Tibial artery (tissue), 1 donor: ENCODE measurements around a stretch of chr10.

DNA sequence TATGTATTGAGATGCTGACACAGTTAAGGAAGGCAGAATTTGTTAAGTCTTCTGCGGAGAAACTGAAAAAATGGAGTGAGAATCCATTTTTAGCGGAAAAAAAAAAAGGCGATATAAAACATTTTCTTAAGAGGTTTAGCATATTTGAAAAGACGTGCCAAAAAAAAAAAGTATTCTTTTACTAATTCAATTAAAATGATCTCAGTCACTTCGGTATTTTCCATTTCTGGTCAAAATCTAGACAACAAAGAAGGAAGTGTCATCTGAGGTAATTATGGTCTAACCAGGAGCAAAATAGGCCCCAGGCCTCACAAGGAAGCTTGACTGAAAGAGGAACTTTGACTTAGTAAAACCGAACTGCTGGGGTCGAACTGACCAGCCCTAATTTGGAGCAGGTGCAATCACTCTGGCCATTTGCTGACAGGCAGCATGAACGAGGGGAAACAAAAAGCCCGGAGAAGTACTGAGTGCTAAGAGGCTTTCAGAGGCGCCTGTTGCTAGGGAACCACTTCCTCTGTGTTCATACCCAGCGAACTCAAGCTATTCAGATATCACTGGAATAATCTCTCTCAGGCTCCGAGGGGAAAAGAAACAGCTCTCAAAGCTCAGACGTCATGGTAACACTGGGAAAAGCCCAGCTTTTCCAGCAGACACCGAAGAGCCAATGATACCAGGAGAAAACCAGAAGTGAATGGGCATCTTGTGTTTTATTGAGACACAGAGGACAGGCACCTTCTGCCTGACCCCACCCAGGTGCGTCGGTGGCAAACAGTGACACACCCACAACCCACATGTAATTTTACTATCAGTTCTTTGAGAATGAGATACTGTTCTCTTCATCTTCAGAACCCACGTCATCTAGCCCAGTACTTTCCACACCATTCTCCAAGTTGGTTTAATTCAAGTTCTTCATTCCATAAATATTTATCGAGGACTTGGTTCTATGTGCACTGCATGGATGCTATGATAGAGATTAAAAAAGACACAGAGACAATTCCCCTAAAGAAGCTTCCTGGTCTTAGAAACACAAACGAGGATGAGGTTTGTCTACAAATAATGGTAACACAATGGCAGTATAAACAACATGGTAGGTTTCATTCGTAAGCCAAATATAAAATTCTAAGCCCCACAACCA, 126.4 kb downstream of the FAM107B start:
- PRO-cap: bidirectional peak, plus-strand start at position 608 of the sequence, minus-strand start at position 448 of the sequence

DNA sequence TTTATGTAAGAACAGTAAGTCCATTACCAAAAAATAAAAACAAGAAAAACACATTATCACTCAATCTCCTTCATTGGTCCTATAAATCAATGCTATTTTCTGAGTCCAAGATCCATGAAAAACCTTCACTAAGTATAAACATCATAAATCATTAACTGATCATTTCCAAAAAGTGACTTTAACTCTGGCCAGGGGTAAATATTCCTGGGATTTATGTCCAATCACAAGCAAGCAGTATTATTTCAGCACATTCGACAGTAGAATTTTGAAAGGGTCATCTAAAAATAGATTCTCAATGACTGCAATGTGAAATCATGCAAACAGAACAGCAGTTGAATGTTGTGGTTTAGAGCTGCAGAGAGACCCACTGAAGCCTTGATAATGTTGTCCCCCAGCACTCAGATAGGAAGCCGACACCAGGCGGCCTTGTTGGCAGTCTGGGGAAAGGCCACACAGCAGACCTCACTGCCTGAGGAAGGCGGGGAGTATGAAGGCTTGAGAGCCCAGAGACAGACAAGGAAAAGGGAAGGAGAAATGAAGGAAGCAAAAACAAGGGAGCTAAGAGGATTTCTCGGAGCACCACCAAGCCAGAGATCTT, 38.1 kb downstream of the FAM107B start:
- PRO-cap: no peak

DNA sequence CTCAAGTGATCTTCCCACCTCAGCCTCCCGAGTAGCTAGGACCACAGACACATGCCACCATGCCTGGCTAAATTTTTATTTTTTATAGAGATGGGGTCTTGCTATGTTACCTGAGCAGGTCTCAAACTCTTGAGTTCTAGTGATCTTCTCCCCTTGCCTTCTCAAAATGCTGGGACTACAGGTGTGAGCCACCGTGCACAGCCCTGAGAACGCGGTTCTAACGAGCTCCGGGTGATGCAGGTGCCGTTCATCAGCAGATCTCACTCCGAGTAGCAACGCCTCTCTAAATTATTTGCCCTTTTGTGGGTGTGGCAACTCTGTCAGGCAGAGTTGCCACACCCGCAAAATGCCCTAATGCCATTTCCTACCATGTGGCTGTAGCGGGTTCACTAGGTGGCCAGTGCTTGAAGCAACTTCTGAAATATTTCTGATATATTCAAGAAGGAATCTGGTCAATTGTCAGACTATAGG, 62.8 kb upstream of the NMT2 start:
- PRO-cap: no peak

- PRO-cap: no peak
These were observed 85.5 kb upstream of the NMT2 start for GRCh38 chr10:15253984-15254335.

GRCh38 chr10:15325598-15326120, 45.4 kb downstream of the FAM171A1 start:
- PRO-cap: no peak

DNA sequence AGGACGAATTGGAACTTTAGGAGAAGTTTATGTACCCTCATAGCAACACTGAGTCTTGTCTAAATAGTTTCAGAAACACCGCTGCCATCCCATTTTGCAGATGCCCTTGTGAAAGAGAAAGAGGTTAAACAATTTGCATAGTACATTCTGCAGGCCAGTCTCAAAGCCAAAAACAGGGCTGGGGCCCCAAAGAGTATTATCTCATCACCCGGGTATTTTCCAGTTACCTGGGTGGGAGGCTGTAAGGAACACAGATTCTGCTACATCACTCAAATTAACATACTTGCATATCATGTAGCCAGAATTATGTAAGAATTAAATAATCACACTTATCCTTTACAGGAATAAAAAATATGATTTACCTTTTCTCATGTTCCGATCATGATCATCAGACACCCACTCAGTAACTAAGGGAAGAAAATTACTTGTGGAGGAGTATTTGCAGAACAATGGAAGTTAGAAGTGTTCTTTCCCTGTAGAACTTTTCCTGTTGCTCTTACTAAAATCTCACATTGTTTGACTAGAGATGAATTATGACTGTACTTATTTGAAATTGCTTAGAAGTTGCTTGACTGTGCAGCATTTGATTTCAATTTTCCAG, 3.2 kb upstream of the FAM171A1 start:
- PRO-cap: no peak

DNA sequence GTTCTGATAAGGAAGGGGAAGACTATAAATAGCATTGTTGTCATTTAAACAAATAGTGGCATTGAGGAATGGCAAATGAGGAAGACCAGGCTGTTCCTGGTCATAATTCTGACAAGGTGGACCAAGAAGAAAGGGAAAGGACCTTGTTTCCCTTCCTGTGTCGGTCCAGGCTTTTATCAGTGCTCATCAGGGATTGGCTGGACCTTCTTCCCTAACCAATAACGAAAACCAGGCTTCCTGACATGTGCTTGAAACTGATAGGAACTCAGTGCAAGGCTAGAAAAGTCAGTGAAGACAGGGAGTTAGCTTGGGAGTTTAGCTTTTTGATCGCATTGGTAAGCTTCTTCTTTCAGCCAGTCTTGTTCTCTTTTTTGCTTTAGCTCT, 116.1 kb downstream of the ITGA8 start:
- PRO-cap: no peak

GRCh38 chr10:15738124-15738729, 18.5 kb upstream of the ITGA8 start:
- PRO-cap: no peak

- PRO-cap: no peak
These were observed 15.5 kb upstream of the RSU1 start for GRCh38 chr10:16832607-16833256.

DNA sequence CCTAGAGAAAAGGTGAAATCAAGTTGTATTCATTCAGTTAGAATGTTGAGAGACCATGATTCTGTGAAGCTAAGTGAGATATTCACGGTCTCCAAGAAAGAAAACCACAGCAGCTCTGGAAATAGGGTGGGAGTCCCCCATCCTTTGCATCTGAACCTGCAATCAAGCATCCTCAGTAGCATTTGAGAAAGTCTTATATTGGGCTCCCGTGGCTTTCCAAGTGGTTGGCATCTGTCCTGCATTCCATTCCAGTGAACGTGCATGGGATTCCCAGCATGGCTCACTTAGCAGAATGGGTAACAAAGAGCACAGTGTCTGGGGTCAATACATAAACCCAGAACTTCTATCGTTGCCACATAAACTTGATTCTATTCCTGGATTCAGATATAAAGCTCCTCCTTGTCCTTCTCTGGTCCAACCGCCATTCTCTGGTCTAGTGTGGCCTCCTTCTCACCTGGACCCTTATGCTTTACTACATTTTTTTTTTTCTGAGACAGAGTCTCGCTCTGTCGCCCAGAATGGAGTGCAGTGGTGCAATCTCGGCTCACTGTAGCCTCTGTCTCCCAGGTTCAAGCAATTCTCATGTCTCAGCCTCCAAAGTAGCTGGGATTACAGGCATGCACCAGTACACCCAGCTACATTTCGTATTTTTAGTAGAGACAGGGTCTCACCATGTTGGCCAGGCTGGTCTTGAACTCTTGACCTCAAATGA, 148.9 kb upstream of the RSU1 start:
- PRO-cap: no peak

DNA sequence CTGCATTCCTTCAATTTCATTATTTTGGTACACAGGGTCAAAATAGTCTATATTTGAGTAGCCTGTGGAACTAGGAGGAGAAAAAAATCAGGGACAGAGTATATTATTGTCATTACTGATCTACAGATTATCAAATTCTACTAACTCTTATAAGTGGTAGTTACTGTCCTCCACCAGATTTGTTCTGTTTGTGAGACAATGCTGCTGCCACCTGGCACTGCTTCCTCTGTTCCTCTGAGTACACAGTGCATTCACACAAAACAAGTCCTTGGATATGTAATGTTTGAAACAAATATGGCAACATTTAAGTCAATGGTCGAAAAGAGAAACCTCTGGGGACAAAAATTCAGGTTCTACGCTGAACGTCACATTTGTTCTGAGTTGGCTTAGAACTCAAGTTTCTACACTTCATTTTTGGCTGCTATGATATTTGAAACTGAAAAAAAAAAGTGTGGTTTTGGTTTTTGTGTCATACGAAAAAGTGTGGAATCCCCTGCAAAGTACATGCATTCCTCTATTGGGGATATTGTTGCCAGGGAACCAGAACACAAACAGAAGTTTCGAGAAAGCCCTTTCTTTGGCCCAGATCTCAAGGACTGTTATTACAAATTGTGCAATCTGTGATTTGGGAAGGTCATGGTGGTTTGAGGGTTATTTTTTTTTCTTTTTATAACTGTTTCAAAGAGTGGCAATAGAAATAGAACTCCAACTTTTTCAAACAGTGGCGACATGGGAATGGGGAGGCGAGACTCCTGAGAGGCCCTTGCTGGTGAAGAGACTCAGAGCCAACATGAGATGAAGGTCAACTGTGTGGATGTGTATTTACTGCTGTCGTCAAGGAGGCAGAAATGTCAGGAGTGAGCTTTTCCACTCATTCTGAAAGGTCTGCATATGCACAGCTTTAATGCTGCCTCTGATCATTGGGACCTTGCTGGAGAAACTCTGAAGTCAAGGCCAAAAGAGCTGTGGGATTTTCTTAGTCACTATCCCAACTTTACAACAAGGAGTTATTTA, 127.5 kb downstream of the CUBN start:
- PRO-cap: unidirectional peak, plus-strand start at position 721 of the sequence

DNA sequence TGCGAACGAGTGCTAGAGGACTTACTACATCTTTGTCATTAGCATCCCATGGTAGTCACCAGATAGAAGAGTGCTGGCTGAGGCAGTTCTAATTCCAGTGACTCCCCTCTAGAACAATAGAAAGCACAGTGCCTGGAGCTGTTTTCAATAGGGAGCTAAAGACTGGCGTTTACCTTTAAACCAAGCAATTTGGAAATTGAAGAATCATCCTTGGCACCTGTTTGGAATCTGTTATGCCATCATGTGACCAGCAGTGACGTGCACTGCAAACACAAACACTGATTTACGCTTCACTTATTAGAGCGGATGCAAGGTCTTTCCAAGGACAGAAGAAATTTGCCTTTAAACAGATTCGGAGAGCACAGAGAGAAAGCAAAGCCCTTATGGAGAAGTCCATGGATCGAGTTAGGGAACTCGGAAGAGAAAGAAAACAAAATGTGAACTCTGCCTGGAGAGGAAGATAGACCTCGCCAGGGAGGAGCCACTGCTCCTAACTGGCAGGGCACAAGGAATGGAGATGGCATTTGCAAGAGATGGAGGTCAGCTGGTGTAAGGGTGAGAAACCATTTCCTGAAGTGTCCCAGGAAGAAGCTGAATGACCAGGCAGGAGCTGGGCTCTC, 97.9 kb downstream of the CUBN start:
- PRO-cap: no peak

DNA sequence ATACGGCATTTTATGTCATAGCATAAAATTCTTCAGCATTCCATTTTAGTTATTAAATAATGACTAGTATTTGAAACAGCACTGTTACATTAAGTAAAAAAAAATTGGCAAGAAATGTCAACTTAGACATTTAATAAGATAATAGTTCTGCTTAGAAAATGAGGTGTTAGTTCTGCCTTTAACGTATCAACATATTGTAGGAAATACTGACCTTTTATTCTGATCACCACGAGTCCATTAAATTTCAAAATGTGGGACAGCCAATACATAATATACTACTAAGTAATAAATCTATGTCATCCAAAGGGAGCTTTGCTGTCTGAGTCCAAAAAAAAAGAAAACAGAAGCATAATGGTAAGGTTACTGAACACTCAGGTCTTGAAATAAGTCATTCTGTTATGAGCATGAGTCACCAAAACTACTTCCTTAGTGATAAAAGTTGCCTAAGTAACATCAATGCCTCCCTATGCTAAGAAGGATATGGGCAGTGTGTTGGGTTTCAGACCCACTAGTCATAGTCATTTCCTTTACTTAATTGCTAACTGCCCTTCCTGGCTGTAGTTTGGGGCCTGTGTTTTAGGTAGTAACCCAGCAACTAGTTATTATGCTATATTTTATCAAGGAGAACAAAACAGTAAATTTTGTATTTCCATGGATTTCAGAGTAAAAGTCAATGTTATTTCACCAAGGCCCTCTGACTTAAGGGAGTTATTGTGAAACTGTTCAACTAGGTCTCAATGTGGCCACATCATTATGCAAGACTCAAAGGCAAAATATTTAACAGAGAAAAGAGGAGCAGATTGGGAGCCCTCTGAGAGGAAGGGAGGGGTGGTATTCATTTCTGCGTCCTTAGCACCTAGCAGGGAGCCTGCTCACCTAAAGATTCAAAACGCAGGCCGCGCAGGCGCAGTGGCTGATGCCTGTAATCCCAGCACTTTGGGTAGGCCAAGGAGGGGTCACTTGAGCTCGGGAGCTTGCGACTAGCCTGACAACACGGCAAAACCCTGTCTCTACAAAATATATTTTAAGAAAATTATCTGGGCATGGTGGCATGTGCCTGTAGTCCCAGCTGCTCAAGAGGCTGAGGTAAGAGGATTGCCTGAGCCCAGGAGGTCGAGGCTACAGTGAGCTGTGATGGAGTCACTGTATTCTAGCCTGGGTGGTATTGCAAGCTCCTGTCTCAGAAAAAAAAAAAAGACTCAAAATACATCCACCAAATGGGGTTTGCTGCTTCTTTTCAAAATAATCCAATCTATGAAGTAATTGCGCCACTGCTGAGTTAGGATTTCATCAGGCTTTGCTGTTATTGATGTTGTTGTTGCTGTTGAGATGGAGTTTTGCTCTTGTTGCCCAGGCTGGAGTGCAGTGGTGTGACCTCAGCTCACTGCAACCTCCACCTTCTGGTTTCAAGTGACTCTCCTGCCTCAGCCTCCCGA, 11.6 kb upstream of the VIM start:
- PRO-cap: no peak

- PRO-cap: bidirectional peak, plus-strand start at chr10:17229278, minus-strand start at chr10:17229123; unidirectional peak, minus-strand start at chr10:17229682; bidirectional peak, plus-strand start at chr10:17230174, minus-strand start at chr10:17230164
These were observed 1.5 kb downstream of the VIM start for GRCh38 chr10:17229193-17230239.

GRCh38 chr10:17449886-17450381, 4.5 kb downstream of the ST8SIA6 start:
- PRO-cap: no peak

GRCh38 chr10:17758080-17758683, 6.2 kb downstream of the TMEM236 start:
- PRO-cap: no peak

DNA sequence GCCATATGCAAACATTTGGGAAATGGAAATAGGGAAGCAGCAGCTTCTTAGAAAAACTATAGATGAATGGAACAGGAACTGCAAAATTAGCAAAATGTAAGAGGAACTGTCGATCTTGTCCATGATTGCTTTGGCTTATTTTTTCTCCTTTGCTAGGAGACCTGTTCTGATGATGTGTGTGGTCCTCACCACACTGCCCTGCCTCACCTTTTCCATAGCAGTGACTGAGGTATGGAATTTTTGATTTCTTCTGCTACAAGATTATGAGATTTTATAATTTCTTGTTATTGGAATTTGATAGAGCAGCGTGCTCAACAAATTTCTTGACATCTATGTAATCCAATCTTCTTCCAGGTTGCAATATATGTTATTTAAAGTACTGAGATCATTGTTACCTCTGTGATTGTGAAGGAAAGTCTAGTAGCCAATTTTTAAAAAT, 19.2 kb downstream of the TMEM236 start:
- PRO-cap: unidirectional peak, plus-strand start at position 89 of the sequence

GRCh38 chr10:17787562-17788026, 21.6 kb upstream of the MRC1 start:
- PRO-cap: no peak

DNA sequence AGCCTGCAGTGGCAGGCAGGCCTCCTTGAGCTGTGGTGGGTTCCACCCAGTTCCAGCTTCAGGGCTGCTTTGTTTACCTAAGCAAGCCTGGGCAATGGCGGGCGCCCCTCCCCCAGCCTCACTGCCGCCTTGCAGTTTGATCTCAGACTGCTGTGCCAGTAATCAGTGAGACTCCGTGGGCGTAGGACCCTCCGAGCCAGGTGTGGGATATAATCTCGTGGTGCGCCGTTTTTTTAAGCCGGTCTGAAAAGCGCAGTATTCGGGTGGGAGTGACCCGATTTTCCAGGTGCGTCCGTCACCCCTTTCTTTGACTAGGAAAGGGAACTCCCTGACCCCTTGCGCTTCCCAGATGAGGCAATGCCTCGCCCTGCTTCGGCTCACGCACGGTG, 84.4 kb downstream of the SLC39A12 start:
- PRO-cap: no peak

DNA sequence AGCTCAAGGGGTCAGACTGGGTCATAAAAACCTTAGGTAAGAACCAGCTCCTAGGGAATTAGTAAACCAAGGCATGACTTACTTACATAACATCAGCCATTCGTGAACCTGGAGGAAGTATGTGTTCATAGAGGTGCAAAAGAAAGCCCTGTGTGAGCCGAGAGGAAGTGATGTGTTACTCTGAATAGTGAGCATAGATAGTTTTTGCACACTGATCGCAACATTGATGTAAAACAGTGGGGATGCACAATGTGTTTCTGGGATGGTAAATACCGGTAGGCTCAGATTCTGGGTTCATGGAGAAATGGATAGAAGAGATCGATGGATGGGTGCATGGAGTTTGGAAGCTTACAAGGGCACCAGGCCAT, 22.4 kb downstream of the CACNB2 start:
- PRO-cap: no peak